Pulmonary artery (tissue), 1 donor: ENCODE measurements around a stretch of chr22.

DNA sequence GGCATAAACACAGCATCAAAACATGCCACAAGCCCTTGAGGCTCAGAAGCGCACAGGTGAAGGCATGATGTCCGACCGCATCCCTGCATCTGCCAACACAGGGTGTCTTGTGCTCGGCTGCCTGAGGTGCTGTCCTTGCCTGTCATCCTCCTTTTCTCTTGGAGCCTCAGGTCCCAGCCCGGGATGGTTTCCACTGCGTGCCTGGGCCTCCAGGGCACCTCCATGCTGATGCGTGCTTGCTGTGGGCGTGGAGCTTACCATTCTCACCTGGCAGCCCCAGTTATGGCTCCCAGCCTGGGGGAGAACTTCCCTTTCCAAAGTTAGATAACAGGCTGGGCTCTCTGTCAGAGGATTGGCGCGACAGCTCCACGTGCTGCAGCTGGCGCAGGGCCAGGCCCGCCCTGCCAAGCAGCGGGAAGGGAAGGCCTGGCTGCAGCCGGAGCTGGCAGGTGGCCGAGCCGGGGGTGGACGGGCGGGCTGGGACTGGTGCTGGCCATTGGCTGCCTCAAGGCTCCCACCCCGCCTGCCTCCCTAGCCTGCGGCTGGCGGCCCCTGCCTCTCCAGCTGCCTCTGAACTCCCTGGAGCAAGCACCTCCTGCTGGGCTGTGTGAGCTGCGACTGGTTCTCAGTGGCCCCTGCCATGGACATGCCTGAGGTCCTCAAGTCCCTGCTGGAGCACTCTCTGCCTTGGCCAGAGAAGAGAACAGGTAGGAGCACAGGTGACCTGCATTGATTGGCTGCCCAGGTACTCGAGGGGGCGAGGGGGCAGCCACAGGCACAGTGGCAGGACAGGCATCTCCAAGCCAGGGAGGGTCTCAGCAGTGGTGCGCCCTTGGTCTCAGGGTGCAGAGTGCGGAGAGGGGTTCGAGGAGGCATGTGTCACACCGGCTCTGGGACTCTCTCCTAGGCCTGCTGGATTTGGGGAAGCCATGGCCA is 14.6 kb upstream of the TEF start:
- PRO-cap = unidirectional peak, plus-strand start at position 534 of the sequence

- PRO-cap = no peak
Measured at GRCh38 chr22:41436871-41437452, 9.6 kb downstream of the TOB2 start.

DNA sequence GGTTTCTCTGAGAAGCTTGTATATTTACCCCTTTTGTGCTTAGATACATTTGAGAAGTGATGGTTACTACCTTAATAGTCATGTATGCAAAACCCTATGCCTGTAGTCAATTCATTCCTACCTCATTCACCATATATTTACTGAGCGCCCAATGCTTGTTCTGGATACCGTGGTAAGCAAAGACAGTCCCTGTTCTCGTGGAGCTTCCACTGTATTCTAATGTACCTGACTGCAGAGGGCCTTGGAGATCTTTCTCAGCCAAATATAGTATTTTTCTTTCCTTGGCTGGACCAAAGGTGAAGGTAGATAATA is 2.4 kb downstream of the ACO2 start:
- PRO-cap = no peak

GRCh38 chr22:41517380-41517921 is 26.8 kb downstream of the POLR3H start:
- PRO-cap = no peak

DNA sequence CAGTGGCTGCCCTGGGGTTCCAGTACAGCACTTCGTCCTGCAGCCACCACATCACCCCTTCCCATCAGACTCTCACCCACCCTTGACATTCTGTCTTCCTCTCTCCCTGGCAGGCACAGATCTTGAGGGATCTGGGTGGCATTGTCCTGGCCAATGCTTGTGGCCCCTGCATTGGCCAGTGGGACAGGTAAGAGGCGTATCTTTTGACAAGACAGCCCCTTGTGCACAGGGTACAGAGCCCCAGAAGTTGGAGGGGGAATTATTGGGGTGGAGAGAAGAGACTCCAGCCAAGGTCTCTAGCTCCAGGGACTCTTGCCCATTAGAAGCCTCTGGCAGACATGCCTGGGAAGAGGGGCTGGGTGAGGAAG is 21.2 kb downstream of the POLR3H start:
- PRO-cap = no peak

- PRO-cap = bidirectional peak, plus-strand start at chr22:41557609, minus-strand start at chr22:41557500
Measured at GRCh38 chr22:41557160-41558222, 3.3 kb upstream of the CSDC2 start.

GRCh38 chr22:41696662-41697751 is 2.3 kb upstream of the MEI1 start:
- PRO-cap = no peak

DNA sequence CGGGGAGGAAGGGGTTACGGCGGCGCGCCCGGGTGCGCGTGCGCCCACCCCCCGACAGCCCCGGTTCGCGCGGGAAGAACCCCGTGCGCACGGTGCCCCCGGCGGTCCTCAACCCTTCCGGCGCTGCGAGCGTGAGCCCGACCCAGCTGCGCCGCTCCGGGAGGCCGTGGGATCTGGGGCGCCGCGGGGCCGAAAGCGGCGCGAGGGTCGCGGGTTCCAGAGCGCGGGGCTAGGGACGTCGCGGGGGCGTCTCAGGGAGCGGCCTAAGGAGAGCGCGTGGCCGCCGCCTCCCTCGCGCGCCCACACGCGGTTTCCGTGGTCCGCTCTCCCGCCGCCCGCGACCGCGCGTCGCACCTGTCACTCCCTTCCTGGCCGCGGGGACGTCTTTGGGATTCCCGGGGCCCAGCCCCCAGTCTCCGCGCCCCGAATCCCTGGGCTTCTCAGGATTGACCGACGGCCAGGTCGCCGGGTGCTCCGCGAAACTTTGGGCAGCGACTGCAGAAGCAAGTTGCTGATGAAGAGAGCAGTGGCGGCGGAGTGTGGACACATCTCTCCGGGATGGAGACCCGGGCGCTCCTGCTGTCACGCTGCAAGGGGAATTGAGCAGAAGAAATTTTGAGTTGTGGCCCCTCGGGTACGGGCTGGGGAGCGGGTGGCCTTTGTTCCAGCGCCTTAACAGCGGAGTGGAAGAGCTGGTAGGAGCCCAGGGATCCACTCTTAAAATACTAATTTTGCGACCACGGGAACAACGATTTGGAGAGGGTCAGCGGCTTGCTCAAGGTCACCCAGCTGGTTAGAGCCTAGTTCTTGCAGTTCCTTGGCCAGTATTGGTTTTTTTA is 708 bp downstream of the SREBF2 start:
- PRO-cap = bidirectional peak, plus-strand start at position 318 of the sequence, minus-strand start at position 304 of the sequence

DNA sequence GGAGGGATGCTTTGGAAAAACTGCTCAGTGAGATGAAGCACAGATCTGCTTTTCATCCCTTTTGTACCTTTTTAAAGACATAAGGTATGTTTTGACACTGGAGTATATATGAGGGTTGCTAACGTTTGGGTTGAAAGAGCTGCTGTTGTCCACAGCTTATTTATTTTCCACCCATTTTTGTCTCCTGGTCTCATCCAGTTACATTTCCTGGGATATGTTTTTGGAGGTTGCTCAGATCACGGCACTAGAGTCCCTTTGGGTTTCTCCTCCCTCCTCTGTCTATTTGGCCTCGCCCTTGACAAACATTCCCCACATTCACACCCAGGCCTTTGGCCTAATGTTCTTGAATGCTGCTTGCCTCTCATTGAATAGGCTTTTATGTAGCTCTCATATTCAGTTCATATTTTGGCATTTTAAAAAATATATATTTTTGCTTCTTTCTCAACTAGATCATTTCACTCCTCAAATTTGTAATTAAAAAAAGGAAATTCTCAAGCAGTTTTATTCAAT is 8.4 kb downstream of the SREBF2 start:
- PRO-cap = no peak

DNA sequence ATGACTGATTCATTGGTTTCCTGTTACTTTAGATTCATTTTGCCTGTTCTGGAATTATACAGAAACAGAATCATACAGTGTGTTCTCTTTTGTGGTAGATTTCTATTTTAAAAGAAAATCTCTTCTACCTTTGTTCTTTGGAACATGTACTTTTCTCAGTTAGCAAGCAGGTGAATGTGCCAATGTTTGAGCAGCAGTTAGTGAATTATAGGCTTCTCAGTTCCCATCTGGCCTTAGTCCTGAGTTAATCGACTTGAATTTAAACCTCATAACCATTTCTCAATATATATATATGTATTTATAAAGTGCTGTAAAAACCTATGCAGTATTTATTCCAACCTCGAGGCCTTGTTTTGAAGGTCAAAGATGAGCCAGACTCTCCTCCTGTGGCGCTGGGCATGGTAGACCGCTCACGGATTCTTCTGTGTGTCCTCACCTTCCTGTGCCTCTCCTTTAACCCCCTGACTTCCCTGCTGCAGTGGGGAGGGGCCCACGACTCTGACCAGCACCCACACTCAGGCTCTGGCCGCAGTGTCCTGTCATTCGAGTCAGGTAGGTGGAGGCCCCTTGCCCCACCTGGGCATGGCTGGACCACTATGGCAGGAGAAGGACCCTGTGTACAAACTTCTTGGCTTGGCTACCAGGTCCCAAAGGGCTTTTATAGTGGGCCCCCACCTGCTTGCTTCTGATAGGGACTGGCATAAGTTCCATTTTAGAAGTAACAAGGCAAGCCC is 37.8 kb downstream of the SHISA8 start:
- PRO-cap = no peak

DNA sequence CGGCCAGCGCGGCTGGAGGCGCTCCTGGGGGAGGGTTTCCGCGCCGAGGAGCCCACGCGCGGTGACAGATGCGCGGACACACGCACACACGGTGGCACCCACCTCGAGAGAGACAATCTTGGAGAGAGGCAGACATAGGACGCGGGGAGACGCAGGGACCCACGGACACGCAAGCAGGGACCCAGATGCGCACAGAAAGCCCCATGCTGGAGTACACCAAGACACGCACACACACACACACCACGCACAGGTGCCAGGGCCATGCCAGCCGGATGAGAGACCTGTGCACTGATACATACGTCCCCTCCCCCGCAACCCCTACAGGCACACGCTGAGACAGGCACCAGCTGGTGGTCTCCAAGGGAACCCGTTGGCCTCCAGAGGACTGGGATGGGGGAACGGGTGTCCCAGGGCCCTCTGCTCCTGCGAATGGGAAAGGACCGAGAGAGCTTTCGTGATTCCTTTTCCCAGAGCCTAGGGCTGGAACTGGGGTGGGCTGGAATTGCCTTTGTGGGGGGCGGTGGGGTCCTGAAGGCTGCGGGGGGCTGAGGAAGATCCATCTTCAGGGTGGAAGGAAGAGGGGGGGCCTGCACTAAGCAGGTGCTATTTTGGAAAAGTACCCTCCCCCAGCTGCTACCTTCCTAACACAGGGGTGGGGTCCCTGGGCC is 8.0 kb downstream of the SEPTIN3 start:
- PRO-cap = no peak

DNA sequence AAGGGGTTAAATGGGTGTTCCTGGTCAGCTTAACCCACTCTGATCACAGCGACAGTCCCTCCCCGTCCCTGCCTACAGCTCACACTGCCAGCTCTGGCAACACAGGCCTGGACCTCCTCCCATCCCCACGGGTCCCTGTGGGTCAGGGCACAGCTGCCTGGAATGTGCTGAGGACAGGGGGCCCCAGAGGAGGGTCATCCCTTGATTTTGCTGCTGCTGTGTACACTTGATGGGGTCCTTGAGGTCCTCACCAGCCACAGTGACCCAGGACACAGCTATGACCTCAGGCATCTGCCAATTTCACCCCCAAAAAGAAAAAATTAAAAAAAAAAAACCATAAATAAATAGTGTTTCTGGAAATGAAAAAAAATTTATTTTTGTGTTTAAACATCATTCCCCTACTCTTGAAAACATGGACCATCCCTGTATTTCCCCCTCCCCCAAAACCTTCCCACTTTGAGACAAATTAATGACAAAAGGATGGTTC is 29.8 kb upstream of the CYP2D6 start:
- PRO-cap = no peak

DNA sequence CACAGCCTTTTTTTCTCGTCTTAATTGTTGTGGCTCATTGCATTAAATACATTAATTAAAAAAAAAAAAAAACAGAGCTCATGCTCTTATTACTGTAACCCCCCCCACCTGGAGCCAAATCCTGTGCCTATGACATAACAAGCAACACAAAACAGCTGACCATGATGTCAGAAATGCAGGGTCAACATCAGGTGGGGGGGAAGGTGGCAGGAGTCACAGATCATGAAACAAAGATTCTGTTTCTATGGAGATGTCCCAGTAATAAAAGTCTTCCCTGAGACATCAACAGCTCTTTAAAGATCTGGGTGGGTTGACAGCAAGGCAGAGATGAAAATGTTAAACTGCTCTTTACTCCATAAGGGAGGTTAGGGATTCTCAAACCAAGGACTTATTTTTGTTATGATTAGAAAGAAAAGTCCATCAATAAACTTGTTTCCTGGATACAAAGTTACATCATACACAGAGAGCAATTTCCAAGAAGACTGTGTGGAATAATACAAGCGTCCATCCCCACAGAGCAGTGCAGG is 42.6 kb upstream of the CYP2D6 start:
- PRO-cap = no peak

- PRO-cap = no peak
Measured at GRCh38 chr22:42316962-42317461, 46.6 kb upstream of the TCF20 start.

GRCh38 chr22:42511305-42512289 is 8.0 kb downstream of the RRP7A start:
- PRO-cap = no peak

DNA sequence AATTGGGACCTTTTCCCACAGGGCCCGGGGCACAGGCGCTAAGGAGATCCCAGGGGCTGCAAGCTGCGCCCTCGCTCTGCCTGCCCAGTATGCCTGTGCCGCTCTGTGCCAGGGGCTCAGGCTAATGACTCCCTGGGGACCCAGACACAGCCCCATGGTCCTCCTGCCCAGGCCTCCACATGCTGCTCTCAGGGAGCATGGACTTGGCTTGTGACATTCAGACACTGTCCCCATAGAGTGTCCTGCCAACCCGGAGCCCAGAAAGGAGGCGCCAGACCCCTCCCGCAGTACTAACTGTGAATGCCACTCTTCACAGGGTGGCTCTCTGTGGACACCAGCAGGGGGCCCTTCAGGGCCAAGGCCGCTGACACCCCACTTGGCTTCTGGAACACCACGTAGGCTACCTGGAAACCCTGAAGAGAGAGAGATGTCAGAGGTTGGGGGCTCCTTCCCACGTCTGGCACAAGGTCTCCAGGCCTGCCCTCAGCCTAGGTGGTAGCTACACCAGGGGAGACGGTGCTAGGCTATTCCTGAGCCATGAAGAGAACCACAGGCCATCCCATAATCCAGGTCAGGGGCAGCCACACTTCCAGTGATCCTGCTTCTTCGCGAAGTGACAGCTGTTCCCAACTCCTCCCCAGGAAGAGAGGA is 23.1 kb downstream of the SERHL2 start:
- PRO-cap = no peak

- PRO-cap = unidirectional peak, minus-strand start at chr22:42582004; unidirectional peak, minus-strand start at chr22:42582036
Measured at GRCh38 chr22:42581836-42582571, 28.2 kb downstream of the SERHL2 start.

GRCh38 chr22:42661943-42662564 is 12.9 kb upstream of the CYB5R3 start:
- PRO-cap = unidirectional peak, plus-strand start at chr22:42662229

- PRO-cap = unidirectional peak, plus-strand start at chr22:42680922
Measured at GRCh38 chr22:42680507-42681006, 31.4 kb upstream of the CYB5R3 start.

- PRO-cap = no peak
Measured at GRCh38 chr22:42683174-42683960, 34.2 kb upstream of the CYB5R3 start.